NALM6 (cell line): ENCODE measurements around a stretch of chr1.

DNA sequence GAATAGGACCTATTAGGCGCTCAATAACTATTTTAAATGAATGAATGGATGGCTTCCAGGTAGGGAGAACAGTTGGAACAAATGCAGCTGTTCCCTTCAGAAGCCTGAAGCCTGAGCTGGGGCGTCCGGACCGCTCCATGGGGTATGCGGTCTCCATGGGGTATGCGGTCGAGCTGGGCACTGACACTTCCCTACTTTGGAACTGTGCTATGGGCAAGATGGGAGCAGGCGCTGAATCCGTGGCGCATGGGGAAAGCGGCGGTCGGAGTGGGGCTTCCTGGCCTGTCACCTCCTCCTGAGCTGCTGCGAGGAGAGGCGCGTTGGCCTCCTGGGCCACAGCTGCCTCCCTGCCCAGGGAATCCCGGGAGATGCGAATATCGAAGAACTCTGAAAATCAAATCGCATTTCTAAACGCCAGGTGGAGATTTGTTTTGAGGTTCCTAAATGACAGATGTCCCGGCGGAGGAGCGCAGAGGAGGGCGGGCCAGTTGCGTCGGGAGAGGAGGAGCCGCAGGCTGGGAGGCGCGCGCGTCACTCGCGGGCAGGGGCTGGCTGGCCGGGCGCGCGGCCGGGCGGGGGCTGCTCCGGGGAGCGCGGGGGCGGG, 47.1 kb downstream of the H3-3A start:
- PRO-cap: bidirectional peak, plus-strand start at position 534 of the sequence, minus-strand start outside the sequence

DNA sequence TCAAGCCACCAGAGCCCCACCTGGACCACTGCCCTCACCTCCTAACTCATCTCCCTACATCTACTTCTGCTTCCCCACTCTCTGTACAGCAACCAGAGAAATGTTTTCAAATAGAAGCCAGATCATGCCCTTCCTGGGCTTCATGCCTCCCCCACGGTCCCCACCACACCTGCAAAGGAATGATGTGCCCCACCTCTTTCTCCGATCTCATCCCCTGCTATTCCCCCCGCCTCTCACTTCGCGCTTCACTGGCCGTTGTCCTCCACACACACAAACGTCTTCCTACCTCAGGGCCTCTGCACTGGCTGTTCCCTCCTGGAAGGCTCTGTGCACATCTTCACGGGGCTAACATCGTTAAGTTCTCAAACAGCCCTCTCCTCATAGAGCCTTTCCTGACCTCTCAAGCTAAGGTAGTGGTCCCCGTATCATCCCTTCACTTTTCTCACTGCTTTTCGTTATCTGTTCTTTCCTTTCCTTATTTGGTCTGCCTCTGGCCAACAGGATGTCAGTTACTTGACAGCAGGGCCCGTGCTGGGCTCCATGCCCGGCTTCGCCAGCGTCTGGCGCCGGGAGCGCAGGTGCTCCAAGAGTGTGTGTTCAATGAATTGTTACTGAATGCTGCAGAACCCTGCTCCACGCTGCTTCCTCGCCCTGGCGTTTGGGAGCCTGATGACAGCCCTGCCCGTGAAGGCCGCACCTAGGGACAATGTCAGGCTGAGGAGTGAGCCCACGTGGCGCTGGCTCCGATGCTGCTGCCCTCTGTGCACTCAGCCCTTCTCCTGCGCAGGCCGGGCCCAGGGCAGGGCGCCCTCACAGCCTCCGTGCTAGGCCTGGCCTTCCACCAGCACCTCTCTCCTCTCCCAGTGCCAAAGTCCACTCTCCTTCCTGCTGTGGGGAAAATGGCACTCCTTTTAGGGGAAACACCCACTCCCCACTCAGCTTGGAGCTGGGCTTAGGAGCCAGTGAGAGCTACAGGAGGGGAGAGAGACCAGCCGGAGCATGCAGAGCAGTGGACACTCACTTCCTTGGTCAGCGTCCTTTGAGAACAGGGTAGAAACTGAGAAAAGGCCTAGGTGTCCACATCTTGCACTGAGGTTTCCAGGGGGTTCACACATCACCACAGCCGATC, 51.6 kb downstream of the ACBD3 start:
- PRO-cap: no peak

GRCh38 chr1:226308087-226309070, 585 bp downstream of the LIN9 start:
- PRO-cap: unidirectional peak, plus-strand start at chr1:226308595; unidirectional peak, plus-strand start at chr1:226308719; unidirectional peak, plus-strand start at chr1:226308805; bidirectional peak, plus-strand start at chr1:226308934, minus-strand start at chr1:226308895

- PRO-cap: no peak
Measured at GRCh38 chr1:226400474-226401092, 7.3 kb downstream of the PARP1 start.

DNA sequence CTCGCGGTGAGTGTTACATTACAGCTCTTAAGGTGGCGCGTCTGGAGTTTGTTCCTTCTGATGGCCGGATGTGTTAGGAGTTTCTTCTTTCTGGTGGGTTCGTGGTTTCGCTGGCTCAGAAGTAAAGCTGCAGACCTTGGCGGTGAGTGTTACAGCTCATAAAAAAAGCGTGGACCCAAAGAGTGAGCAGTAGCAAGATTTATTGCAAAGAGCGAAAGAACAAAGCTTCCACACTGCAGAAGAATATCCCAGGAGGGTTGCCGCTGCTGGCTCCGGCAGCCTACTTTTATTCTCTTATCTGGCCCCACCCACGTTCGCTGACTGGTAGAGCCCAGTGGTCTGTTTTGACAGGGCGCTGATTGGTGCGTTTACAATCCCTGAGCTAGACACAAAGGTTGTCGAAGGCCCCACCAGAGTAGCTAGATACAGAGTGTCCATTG, 17.8 kb upstream of the PARP1 start:
- PRO-cap: unidirectional peak, minus-strand start at position 262 of the sequence

DNA sequence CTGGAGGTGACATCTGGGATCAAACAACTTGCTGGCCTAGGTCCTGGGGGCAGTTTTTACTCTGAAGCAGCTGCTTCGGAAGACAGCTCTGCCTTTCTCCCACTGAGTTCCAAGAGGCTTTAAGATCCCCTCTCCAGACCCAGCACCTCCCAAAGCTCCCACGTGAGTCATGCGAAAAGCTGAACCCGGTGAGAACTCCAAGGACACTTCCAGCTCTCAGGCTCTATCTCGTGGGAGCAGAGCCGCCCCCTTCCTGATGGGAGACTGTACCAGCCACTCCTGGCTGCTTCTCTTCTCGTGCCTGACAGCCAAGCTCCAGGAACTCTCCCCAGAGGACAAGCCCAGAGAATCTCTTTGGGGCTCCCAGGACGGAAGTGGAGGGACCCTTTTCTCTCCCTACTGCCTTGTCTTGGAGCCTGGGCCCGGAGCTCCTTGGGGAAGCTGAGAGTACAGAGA, 40.5 kb downstream of the STUM start:
- PRO-cap: no peak

GRCh38 chr1:226643046-226643619, 94.6 kb downstream of the STUM start:
- PRO-cap: no peak

GRCh38 chr1:226661556-226662373, 77.3 kb downstream of the ITPKB start:
- PRO-cap: no peak

GRCh38 chr1:226675877-226676747, 63.0 kb downstream of the ITPKB start:
- PRO-cap: no peak

GRCh38 chr1:226702297-226703163, 36.6 kb downstream of the ITPKB start:
- PRO-cap: no peak

DNA sequence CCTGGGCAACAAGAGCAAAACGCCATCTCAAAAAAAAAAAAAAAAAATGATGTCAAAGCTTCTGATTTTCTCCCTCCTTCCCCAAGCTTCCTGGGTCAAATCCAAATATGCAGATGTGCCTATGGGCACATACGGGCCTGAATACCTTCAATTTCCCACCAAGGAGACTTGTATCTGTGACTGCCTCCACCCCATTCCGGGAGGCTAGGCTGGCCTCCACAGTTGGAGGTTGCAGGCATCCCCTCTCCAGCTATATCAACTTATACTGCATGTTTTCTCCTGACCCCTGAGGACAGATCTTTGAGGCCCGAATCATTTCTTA, 33.6 kb downstream of the ITPKB start:
- PRO-cap: no peak

DNA sequence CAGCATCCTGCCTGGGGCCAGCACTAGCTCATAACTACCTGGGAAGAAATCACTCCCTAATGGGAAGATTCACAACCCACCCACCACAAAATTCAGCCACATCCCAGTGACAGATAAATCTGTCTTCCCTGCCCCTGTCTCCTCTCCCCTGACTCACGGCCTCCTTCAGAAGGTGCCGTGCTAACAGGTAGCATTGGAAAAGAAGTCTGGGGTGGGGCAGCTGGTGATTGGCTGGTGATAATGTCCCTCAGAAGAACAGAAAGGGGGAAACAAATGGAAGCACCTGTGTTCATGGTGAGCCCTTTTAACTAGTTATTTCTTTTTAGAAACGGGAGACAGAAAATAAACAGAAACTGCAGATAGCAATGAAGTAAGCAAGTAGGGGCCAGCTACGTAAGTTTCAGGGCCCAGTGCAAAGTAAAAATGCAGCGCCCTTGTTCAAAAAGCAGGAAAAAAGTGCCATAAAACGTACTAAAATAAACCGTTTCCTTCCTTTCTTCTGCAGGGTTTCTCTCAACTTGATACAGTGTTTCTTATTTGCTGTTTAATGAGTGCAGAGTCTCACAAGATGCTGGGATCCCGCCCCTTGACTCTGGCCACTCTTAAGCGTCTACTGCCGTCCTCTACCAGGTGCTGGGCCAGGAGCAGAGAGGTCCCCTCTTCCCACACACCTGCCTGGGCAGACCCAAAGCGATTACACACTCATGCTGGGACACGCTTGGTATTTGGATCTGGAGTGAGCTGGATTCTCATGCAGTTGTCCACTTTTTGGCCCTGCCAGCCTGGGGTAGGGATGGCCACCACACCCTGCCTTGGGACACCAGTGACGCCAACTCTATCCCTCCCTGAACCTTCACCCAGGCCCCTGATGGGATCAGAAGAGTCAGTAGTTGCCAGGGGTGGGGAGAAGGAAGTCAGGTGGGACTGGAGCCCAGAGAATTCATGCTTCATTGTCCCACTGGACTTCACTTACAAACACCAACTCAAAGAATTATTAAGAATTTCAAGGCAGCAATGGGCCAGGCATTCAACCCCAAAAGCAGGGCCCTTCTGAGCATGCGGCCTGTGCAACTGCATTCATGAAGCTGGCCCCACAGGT, 28.8 kb downstream of the ITPKB start:
- PRO-cap: no peak

- PRO-cap: no peak
Measured at GRCh38 chr1:226712934-226714061, 25.8 kb downstream of the ITPKB start.

DNA sequence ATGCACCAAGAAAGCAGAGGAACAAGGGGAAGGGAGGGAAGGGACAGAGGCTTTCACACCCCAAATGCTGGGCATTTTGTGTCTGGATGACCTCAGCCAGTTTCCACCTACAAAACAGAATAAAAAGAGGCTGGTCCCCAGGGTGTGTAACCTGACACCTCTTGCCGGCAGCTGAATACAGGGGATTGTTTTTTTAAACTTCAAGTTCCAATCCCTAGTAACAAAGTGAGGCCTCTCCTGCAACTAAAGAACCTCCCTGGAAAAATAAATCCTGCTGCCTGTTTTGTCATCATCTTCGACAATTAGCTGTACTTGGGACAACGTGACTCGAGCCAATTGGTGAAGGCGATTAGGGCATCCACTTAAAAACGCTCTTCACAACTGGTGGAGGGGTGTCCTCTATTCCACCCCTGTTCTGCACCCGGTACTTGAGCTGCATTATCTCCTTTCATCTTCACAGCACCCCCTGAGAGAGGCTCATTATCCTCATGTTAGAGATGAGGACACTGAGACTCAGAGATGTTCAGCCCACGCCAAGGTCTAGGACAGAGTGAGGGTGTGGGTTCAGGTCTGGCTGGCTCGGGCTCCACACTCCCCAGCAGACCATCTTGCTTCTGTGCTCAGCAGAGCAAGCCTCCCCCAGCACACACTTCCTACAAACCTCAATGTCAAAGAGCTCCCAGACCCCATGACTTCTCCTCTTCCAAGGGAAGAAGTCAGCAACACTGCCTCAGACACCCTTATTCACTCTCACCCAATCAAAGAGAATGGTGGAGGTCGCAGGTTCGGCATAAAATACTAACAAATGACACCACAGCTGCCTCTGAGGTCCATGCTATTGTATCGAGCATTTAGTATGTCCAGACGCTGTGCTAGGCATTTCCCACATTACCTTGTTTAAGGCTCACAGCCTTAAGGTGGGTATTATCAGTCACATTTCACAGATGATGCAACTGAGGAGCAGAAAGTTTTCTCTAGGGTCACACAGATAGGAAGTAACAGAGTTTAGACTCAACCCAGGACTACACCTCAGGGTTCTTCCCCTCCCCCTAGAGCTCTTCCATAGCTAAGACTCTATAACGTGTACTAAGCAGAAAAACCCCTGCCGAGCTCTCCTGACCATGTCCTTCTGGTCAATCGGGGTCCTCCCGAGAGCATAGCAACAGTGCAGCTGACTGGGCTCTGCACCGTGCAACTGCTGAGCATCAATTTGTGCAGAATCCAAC, 15.0 kb downstream of the ITPKB start:
- PRO-cap: no peak

- PRO-cap: no peak
Measured at GRCh38 chr1:226735987-226737088, 2.7 kb downstream of the ITPKB start.

GRCh38 chr1:226737089-226738098, 1.7 kb downstream of the ITPKB start:
- PRO-cap: unidirectional peak, plus-strand start at chr1:226737457; bidirectional peak, plus-strand start at chr1:226738243, minus-strand start at chr1:226737992

DNA sequence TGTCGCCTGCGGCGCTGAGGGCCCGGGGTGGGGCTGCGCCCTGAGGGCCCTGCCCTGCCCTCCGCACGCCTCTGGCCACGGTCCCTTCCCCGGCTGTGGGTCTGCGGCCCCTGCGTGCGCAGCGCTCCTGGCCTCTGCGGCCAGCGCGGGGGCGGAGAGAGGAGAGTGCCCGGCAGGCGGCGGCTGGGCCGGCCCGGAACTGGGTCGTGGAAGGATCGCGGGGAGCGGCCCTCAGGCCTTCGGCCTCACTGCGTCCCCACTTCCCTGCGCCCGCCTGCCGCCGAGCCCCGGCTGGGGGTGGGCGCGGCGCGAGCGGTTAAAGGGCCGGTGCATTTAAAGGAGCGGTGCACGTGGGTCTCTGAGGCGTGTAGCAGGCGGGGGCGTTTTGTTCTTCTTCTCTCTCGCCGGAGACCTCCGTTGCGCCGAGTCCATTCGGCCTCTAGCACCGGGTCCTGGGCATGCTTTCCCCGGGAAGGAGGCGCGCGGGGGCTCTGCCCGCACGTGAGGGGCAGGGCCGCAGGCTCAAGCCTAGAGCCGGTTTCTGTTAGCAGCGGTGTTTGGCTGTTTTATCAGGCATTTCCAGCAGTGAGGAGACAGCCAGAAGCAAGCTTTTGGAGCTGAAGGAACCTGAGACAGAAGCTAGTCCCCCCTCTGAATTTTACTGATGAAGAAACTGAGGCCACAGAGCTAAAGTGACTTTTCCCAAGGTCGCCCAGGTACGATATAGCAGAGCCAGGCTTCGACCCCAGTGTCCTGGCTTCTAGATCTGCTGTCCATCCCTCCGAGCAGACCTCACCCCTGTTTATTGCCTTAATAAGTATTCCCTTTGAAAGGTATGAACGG, 494 bp downstream of the PSEN2 start:
- PRO-cap: no peak

DNA sequence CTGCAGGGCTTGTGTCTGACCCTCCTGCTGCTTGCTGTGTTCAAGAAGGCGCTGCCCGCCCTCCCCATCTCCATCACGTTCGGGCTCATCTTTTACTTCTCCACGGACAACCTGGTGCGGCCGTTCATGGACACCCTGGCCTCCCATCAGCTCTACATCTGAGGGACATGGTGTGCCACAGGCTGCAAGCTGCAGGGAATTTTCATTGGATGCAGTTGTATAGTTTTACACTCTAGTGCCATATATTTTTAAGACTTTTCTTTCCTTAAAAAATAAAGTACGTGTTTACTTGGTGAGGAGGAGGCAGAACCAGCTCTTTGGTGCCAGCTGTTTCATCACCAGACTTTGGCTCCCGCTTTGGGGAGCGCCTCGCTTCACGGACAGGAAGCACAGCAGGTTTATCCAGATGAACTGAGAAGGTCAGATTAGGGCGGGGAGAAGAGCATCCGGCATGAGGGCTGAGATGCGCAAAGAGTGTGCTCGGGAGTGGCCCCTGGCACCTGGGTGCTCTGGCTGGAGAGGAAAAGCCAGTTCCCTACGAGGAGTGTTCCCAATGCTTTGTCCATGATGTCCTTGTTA, 25.1 kb downstream of the PSEN2 start:
- PRO-cap: no peak

DNA sequence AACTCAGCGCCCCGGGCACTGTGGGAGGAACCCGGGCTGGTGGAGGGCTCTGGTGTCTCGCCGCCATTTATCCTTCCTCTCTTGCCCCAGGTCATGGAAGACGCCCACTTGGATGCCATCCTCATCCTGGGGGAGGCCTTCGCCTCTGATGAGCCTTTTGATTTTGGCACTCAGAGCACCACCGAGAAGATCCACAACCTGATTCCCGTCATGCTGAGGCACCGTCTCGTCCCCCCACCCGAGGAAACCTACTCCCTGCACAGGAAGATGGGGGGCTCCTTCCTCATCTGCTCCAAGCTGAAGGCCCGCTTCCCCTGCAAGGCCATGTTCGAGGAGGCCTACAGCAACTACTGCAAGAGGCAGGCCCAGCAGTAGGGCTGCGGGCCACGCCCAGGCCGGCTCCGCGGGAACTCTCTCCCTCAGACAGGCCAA, 46.3 kb downstream of the COQ8A start:
- PRO-cap: no peak

DNA sequence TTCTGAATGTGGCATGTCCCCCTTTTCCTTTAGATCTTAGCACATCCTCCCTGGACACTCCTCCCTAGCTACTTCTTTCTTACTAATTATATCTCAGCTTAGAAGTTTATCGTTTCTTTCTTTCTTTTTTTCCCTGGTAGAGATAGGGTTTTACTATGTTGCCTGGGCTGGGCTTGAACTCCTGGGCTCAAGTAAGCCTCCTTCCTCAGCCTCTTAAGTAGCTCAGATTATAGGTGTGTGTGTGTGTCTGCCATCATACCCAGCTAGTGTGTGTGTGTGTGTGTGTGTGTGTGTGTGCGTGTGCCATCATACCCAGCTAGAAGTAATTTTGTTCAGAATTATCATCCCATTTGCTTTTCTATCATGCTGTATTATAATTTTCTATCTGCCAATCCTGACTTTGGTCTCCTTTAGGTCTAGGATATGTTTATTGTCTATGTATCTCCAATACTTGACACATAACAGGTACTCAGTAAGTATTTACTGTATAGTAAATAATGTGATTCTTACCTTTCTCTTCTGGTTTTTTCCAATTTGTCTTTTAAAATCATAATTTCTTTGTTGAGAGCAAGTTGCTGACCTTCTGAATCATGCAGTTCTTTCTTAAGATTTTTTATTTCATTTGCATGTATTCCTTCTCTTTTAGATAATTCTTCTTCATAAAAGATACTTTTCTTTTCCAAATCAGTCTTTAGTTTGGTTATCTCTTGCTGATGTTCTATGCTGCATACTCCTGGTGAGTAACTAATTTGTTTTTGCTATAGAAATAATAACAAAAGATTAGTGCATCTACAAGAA, 160.6 kb downstream of the COQ8A start:
- PRO-cap: no peak